Mesothelial cell of epicardium (in vitro differentiated cells): ENCODE measurements around a stretch of chr5.

DNA sequence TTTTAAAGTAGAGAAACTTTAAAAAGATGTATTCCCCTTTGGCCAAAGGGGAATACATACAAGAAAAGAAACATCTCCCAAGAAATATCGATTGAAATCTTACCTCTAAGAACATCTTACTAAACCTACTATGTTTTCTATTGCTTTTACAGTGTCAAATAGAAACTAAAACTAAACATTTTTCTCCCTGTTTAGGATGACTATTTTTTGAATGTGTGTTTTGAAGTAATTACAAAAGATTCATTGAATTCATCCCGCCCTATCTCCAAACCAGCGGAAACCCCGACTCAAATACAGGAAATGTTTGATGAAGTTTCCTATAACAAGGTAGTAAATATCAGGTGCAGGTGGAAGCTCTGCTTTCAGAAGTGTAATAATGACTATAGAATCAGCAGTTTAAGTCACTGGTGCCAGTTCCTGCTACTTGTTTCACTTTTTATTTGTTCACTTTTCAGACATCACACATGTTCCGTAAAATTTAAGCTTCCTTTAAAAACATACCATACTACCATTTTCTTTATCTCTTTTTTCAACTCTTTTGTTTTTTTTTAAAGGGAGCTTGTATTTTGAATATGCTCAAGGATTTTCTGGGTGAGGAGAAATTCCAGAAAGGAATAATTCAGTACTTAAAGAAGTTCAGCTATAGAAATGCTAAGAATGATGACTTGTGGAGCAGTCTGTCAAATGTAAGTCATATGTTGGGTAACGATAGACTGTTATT, 20.0 kb downstream of the ERAP2 start:
- PRO-cap = no peak

DNA sequence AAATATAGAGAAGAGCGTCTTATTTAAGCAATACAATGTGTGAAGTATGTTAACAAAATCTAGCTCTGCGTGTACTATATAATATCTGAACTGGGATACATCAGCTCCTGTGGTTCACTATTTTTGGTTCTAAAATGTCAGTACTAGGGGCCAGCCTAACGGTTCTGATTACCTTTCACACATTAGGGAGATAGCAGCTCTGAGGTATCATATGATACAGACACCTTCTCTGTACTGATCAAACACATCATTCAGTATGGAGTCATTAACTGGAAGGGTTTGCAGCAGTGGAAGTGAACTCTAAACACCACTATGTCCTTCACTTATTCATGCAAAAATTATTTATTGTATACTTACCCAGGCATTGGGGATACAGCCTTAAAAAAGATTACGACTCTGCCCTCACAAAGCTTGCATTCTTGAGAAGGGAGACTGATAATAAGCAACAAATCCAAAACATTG, 2.1 kb upstream of the LNPEP start:
- PRO-cap = no peak

DNA sequence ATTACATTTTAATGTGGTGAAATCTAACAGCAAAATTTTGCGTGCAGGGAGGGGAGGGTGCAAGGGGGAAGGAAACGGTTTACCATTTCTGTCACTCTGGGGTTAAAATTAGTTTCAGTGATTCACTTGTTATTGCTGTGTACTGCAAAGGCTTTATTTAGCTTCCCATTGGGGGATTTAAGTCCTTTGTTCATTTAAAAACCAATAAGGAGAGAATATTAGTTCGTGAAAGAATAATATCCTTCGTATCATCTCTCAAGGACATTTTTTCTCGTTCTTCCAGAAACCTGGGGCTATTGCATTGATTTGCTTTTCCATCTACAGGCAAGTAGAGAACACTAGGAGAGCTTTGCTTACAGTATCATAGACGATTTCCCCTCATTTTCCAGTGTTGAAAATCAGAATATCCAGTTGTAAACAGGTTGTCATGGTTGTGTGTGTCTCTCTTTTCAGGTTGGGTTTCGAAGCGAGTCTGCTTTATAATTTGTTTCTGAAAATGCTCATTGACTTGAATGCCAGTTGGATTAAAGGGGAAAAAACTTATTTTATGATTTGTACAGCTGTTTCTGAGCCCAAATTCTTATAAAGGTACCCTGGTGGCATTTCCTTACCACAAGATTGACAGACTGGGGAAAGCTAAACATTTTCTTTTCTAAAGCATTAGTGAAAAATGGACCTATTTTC, 667.6 kb upstream of the RGMB start:
- PRO-cap = no peak

GRCh38 chr5:98510001-98510831, 263.2 kb upstream of the RGMB start:
- PRO-cap = no peak

- PRO-cap = no peak
These were observed 227.1 kb upstream of the RGMB start for GRCh38 chr5:98546360-98546862.

GRCh38 chr5:98907961-98908809, 20.6 kb downstream of the CHD1 start:
- PRO-cap = no peak

- PRO-cap = no peak
These were observed 871 bp downstream of the CHD1 start for GRCh38 chr5:98927685-98928587.

GRCh38 chr5:98941245-98941842, 12.5 kb upstream of the CHD1 start:
- PRO-cap = no peak

- PRO-cap = no peak
These were observed 4.2 kb downstream of the ST8SIA4 start for GRCh38 chr5:100898865-100899371.

GRCh38 chr5:102795977-102796549, 41.0 kb downstream of the PAM start:
- PRO-cap = no peak

GRCh38 chr5:102802591-102803233, 47.6 kb downstream of the PAM start:
- PRO-cap = no peak

- PRO-cap = no peak
These were observed 170.4 kb downstream of the GIN1 start for GRCh38 chr5:102949403-102950073.

DNA sequence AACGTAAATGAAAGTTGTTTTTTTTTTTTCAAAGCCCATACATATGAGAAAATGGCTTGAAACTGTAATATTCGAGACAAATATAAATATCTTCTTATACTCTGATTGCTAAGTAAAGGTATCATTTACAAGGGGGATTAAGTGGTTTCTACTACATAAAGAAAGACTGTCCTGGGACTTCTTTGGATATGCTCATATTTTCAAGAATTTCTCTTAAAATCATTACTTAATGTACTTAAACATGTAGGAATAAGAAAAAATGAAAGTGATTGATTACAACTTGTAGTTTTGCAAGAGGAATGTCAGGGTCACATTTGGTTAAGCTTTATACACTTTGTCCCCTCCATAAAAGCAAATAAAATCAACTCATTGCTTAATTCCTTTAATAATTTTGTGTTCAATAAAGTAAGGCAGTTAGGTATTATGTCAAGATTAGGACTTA, 1.2 kb downstream of the GIN1 start:
- PRO-cap = no peak

DNA sequence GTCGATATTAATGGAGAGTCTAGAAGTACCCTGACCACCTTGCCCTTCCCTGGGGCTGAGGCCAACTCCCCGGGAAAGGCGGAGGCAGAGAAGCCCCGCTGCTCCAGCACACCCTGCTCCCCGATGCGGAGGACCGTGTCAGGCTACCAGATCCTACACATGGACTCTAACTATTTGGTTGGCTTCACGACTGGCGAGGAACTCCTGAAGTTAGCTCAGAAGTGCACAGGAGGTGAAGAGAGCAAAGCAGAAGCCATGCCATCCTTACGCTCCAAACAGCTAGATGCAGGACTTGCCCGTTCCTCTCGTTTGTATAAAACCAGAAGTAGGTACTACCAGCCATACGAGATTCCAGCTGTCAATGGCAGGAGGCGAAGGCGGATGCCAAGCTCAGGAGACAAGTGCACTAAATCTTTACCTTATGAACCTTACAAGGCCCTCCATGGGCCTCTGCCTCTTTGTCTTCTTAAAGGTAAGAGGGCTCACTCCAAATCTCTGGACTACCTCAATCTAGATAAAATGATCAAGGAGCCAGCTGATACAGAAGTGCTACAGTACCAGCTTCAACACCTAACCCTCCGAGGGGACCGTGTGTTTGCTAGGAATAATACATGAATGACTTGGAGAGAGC, 17.5 kb downstream of the MACIR start:
- PRO-cap = no peak

DNA sequence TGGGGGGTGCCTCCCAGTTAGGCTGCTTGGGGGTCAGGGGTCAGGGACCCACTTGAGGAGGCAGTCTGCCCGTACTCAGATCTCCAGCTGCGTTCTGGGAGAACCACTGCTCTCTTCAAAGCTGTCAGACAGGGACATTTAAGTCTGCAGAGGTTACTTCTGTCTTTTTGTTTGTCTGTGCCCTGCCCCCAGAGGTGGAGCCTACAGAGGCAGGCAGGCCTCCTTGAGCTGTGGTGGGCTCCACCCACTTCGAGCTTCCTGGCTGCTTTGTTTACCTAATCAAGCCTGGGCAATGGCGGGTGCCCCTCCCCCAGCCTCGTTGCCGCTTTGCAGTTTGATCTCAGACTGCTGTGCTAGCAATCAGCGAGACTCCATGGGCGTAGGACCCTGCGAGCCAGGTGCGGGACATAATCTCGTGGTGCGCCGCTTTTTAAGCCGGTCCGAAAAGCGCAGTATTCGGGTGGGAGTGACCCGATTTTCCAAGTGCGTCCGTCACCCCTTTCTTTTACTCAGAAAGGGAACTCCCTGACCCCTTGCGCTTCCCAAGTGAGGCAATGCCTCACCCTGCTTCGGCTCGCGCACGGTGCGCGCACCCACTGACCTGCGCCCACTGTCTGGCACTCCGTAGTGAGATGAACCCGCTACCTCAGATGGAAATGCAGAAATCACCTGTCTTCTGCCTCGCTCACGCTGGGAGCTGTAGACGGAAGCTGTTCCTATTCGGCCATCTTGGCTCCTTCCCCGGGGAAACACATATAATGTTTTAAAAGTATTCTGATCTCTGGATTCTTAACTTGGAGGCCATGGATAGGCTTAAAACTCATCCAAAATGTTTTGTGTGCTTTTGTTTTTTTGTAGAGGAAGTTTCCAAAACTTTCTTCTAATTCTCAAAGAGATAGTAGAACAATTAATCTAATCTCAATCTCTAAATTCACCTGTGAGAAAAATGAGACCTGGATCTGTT, 889.4 kb upstream of the NUDT12 start:
- PRO-cap = no peak

DNA sequence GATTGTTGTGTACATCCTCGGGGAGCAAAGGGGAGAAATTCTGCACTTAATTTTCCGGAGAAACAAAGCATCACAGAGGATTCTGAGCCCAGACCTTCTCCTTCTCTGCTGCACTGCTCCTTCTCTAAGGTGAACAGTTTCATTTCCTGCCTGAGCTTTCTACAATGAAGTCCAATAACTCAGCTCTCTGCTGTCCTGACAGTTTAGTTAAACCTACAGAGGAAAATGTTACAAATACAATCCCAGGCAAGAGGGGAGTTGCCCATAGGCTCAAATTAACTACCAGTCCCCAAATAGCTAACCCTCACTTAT, 206.3 kb downstream of the EFNA5 start:
- PRO-cap = no peak

DNA sequence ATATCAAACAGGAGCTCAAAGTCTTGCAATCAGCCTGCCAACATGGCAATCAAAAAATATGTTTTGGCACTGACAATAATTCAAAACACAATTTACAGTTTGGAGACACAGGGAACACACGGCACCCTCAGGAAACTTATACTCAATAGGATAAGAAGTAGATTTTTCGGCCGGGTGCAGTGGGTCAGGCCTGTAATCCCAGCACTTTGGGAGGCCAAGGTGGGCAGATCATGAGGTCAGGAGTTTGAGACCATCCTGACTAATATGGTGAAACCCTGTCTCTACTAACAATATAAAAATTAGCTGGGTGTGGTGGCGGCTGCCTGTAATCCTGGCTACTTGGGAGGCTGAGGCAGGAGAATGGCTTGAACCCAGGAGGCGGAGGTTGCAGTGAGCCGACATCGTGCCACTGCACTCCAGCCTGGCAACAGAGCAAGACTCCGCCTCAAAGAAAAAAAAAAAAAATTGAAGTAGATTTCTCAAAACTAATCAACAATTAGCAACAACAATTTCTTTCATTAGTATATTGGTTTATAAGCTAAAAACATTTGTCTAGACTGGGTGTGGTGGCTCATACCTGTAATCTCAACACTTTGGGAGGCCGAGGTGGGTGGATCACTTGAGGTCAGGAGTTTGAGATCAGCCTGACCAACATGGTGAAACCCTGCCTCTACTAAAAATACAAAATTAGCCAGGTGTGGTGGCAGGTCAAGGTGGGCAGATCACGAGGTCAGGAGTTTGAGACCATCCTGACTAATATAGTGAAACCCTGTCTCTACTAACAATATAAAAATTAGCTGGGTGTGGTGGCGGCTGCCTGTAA, 133.9 kb downstream of the EFNA5 start:
- PRO-cap = no peak

DNA sequence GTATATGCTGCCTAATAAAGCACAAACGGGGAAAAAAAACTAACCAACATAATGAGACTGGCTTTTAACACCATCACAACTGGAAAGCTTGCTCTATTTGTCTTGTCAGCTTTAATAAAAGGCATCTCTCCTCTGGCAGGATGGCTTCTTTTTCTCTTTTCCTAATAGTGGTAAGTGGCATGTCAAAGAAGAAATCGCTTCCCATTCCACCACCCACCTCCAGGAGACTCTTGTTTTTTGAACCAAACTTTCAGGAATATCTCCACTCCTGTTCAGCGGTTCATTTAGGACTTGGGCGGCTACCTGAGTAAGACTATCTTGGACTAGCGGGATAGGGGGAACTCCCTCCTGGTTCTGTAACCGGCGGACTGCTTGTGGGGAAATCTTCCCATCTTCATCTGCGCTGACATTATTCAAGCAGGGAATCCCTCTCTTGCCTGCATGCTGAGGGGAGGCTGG, 2.0 kb downstream of the EFNA5 start:
- PRO-cap = no peak

DNA sequence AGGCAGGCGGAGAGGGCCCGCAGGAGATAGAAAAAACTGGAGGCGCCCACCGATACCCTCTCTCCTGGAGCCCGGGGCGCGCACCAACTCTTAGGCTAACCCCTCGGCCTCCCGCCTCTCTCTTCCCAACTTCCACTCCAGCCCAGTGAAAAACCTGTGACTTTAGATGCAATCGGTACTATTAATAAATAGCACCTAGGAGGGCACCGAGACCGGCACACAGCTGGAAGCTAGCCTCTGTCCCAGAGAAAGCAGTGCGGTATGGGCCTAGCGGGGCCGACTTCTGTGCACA, 1.6 kb downstream of the EFNA5 start:
- PRO-cap = no peak

DNA sequence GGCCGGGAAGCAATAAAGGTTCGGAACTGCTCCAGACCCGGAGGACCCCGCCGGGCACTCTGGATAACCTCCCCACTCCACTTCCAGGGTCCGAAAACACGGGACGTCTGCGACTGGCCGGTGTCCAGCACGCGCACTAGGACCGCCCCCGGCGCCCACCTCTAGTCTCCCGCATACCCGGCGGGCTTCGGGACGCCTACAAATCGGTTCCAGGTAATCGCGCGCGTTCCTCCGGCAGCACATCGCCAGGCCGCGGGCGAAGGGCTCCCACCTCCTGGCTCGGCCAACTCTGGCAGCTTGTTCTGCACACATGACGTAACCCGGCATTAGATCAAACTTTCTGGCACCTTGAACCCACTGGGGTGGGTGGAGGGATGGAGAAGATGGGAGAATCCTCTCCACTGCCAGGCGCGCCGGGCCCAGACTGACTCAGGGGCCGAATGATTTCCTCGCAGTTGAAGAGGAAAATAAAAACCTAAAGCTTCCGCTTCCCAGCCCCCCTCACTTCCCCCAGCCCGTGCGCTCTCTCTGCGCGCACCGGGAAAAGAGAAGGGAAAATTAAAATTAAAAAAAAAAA, 1.2 kb downstream of the EFNA5 start:
- PRO-cap = no peak